ENCODE data around the gene FRRS1.

GRCh38 chr1:94233883-94234338 lies 3.5 kb downstream of the ARHGAP29 start:
- PRO-cap, 3 experiments = no peak in any of the 3 experiments
- RAMPAGE, long total RNA = no peak

GRCh38 chr1:94237821-94238180 lies 417 bp upstream of the ARHGAP29 start:
- PRO-cap, 3 experiments = no peak in any of the 3 experiments
- RAMPAGE, long total RNA = no peak

- PRO-cap, 3 experiments = no peak in any of the 3 experiments
- RAMPAGE, long total RNA = no peak
These were observed 8.6 kb upstream of the ARHGAP29 start for GRCh38 chr1:94246097-94246338.

- PRO-cap, 3 experiments = no peak in any of the 3 experiments
- RAMPAGE, long total RNA = no peak
These were observed 79.7 kb upstream of the ARHGAP29 start for GRCh38 chr1:94317183-94317463.

- PRO-cap, 3 experiments = no peak in any of the 3 experiments
- RAMPAGE, long total RNA = no peak
These were observed 85.4 kb upstream of the ARHGAP29 start for GRCh38 chr1:94322571-94323325.

DNA sequence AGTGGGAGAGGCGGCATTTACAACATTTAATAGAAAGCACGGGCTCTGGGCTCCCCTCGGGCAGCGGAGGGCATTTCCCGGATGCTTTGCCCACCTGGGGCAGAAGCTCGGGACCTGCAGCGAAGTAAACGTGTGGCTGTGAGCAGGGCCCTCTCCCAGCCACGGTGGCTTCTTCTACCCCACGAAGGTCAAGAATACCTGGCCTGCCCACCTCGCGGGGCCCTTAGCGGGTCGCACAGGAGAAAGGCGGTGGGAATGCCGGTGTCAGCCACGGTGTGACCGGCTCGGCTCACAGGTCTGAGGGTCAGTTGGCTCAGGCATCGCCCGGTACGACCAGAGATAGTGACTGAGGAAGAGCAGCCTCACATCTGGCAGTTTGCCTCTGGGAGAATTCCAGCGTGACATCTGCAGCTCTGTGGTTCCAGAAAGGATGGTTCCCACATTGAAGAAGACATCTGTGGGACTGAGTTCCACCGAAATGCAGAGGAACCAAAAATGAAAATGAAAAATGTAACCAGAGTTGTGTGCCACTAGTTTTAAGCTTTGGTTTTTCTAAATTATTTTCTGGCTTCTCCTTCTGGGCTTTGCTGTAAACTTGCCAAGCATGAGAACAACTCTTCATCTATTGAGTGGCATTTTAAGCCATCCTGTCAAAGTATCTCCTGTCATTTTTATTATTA lies 745 bp upstream of the F3 start:
- PRO-cap, 3 experiments = no peak in any of the 3 experiments
- RAMPAGE, long total RNA = no peak

DNA sequence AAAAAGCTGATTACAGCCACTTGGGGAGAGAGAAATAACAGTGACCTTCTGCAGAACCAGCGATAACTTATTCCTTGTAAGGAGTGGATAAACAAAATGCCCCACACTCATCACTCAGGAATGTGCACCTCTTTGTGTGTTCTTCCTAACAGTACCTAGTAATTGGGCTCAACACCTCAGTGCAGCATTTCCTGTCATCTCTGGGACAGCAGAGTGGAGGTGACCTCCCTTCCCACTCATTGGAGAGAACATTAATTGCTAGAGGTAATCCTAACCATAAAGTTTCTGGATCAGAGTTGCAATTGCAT lies 112.5 kb upstream of the F3 start:
- PRO-cap, 3 experiments = no peak in any of the 3 experiments
- RAMPAGE, long total RNA = no peak

- PRO-cap, 3 experiments = no peak in any of the 3 experiments
- RAMPAGE, long total RNA = no peak
These were observed 138.0 kb upstream of the F3 start for GRCh38 chr1:94679235-94680308.

DNA sequence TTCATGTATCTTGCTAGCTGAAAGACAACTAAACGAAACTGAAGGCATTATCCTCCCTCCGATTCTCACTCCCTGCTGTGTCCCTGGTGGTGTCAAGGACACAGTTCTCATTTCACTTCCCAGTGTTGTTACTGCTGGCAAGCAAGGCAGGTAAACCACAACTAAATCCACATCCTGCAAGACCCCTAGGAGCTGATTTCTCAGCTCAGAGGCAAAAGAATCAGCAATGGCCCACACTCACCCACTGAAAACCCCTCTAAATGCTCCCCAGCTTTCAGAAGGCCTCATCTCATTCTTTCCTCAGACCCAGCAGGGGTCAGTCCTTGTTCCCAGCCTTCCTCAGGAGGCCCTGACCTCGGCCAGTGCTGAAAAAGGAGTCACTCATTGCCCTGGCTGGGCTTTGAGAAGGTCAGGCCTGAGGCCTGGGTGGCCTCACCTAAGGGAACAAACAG lies 117.9 kb upstream of the SLC44A3 start:
- PRO-cap, 3 experiments = no peak in any of the 3 experiments
- RAMPAGE, long total RNA = no peak

GRCh38 chr1:94743613-94744555 lies 76.3 kb upstream of the SLC44A3 start:
- PRO-cap, 3 experiments = no peak in any of the 3 experiments
- RAMPAGE, long total RNA = no peak

GRCh38 chr1:94865327-94865647 lies 45.1 kb downstream of the SLC44A3 start:
- PRO-cap, 3 experiments = no peak in any of the 3 experiments
- RAMPAGE, long total RNA = no peak

DNA sequence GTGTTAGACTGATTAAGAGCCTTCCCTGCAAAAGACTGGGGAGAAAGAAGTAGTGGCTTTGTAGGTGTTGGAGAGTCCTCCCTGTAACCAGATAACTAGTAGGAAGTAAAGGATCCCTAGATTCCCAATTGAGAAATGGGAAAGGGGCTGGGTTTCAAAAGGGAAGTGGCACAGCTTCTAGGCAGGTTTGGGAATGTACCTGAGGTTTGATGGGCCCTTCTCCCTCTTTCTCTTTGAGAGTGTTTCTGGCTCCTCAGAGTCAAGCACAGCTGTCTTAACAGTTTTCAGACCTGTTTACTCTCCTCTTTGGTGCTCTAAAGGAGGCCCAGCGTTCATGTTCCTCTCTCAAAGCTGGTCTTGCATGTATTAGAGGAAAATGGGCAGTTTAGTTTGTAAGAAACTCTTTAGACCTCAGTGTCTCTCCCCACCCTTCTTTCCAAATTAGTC lies 2.3 kb downstream of the TLCD4 start:
- PRO-cap, 3 experiments = no peak in any of the 3 experiments
- RAMPAGE, long total RNA = no peak

DNA sequence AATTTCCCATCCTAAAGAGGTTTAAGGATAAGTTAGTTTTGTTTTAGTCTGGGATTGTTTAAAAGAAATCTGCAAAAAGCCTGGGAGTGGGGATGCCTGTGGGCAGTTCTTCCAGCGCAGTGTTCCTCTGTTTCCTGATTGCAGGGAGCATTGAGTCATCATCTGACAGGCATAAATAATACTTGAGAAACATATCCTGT lies 350.8 kb upstream of the PTBP2 start:
- PRO-cap, 3 experiments = no peak in any of the 3 experiments
- RAMPAGE, long total RNA = no peak

- PRO-cap, 3 experiments = no peak in any of the 3 experiments
- RAMPAGE, long total RNA = no peak
These were observed 409.0 kb downstream of the PTBP2 start for GRCh38 chr1:97130543-97131047.

DNA sequence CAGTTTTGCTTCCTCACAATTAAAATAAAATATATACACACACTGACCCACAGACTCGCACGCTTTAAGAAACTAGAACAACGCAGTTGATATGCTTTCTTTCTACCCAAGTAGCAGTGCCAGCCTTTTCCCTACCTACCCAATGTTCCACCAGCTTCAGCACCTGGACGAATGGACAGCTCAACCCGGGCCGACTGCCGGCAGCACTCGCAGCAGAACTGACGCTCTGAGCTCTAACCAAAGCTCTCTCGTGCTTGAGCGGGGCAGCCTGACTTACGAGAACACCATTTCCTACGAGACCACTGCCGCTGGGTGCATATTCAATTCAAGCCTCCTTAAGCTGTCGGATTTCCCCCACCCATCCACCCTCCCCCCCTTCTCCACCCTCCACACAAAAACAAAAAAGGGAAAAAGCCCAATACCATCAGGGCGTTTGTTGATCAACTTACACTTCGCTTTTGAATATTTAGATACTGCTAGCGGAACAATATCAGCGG lies 127.4 kb upstream of the DPYD start:
- PRO-cap, 3 experiments = no peak in any of the 3 experiments
- RAMPAGE, long total RNA = no peak

DNA sequence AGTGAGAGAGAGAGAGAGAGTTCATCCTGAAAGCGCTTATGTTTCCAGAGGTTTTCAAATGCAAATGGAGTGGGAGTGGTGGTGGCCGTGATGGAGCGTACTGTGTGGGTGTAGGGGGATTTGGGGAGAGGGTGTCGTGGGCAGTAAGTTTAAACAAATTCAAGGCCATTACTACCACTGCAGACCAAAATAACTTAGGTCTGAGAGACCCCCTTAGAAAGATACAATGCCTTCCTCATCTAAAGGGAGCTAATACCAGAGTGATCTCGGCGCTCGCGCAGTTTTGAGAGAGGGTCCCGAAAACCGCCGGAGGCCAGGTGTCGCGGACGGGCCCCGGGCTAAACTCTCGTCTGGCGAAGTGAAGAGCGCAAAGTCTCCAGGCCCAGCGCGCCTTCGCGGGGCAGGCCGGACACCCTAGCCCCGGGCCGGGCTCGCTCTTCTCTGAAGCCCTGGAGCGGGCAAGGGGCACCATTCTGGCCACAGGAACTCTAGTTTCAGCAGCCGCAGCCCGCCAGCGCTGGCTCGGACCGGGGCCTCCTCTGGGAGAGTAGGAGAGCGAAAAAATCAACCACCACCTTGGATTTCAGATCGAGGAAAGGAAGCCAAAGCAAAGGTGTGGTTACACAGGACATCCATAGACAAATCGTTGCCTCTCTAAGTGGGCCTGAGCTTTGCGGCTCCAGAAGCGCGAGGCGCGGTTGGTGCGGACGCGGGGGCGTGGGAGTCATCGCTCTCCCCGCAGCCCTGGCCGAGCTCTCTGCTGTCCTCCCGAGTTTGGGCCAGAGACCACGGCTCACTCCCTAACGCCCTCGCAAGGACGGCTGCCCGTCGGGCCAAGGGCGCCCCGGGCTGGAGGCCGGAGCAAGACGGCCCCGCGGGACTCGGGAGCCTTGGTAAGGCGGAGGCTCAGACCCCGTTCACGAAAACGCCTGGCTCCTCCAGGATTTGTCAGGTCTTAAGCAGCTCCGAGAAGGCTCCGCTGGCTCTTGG lies 132.6 kb upstream of the DPYD start:
- PRO-cap, 3 experiments = no peak in any of the 3 experiments
- RAMPAGE, long total RNA = no peak

DNA sequence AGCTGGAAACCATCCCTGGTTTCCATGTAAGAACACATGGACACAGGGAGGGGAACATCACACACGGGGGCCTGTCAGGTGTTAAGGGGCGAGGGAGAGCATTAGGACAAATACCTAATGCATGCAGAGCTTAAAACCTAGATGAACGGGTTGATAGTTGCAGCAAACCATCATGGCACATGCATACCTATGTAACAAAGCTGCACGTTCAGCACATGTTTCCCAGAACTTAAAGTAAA lies 41.1 kb upstream of the PLPPR5 start:
- PRO-cap, 3 experiments = no peak in any of the 3 experiments
- RAMPAGE, long total RNA = no peak

DNA sequence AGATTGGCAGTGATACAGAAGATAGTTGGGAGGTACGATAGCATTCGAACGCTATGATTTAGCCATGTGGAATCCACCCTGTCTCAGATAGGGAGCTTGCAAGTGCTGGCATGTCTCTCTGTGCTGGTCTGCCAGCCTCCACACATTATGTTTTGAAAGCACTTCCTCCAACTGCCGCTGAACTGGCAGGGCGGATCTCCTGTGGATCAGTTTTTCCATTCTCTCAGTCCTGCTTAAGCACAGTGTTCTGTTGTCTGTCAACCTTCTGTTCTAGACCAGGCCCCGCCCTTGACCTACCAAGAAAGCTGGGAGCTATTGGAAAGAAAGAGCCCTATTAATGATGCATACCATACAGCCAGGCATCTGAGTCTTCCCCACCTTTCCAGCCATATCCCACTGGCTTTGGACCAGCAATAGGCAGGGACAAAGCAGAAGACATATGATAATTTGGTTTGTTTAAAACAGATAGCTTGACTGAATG lies 65.4 kb upstream of the PALMD start:
- PRO-cap, 3 experiments = no peak in any of the 3 experiments
- RAMPAGE, long total RNA = no peak

GRCh38 chr1:99590586-99591435 lies 55.1 kb upstream of the PALMD start:
- PRO-cap, 3 experiments = no peak in any of the 3 experiments
- RAMPAGE, long total RNA = no peak

DNA sequence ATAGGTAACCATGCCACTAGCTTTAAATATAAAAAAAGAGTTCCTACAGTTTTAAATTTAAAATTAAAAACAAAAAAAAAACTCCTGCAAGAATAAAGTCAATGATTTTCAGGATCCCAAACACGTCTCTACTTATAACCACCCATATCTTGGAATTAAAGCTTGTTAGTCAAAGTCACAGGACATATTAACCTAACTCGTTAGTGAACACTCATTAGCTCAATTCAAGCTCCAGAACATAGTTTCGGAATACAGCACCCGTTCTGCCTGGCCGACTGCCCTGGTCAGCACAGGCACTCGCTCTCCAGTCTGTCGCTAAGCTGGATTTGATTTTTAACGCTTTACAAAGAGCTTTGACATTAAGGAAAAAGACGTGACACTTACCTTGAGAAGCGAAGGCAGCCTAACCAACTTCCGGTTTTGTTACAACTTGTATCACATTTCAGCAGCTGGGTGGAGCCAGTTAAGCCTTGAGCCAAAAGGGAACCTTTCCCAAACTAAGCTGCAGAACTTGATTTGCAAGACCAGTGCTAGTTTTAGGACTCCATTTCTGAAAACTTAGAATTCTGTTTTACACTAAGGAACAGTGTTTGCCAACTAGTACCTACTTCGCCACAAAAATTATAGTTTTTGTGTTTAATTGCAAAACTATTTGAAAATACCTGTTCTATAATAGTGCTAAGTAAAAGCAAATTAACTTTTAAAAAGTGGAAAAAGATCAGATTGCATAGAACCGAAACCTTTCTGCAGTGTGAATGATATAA lies at the start of gene FRRS1:
FRRS1 (minus strand) TSS at position 413 of the 764 bp plus-strand sequence.
- PRO-cap, 3 experiments = no peak in any of the 3 experiments
- RAMPAGE, long total RNA = no peak